Parietal lobe (tissue), 2 donors: Measurements from ENCODE around the gene ITGB5.

DNA sequence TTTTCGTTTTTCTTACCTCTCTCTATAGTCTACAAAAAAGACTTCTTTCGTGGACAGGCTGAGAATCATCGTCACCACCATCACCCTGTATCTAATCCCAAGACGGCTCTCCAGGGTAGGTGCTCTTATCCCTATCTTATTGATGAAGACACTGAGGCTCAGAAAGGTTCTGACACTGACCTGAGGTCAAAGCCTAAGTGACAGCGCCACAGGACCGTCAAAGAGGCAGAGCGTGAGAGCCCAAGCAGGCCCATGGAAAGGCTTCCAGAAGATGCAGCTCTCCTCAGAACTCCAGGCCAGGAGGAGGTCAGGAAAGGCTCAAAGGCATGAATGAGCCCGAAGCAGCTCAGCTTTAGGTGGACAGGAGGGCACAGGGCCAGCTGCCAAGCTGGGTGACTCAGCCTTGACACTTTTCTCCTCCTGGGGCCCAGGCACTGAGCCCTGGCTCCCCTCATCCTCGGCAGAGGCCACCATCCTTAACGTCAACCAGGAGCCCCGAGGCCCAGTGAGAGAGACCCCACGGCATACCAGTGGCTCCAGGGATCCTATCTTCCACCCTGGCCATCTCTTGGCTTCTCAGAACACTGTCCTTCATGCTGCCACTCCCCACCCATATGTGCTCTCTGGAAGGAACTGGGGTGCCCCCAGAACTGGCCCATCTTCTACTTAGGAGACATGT, 62.9 kb downstream of the ADCY5 start:
- RAMPAGE, long total RNA = no peak

- RAMPAGE, long total RNA = no peak
Observed at GRCh38 chr3:123391171-123391657, 57.7 kb downstream of the ADCY5 start.

GRCh38 chr3:123396597-123397379, 52.1 kb downstream of the ADCY5 start:
- RAMPAGE, long total RNA = no peak

DNA sequence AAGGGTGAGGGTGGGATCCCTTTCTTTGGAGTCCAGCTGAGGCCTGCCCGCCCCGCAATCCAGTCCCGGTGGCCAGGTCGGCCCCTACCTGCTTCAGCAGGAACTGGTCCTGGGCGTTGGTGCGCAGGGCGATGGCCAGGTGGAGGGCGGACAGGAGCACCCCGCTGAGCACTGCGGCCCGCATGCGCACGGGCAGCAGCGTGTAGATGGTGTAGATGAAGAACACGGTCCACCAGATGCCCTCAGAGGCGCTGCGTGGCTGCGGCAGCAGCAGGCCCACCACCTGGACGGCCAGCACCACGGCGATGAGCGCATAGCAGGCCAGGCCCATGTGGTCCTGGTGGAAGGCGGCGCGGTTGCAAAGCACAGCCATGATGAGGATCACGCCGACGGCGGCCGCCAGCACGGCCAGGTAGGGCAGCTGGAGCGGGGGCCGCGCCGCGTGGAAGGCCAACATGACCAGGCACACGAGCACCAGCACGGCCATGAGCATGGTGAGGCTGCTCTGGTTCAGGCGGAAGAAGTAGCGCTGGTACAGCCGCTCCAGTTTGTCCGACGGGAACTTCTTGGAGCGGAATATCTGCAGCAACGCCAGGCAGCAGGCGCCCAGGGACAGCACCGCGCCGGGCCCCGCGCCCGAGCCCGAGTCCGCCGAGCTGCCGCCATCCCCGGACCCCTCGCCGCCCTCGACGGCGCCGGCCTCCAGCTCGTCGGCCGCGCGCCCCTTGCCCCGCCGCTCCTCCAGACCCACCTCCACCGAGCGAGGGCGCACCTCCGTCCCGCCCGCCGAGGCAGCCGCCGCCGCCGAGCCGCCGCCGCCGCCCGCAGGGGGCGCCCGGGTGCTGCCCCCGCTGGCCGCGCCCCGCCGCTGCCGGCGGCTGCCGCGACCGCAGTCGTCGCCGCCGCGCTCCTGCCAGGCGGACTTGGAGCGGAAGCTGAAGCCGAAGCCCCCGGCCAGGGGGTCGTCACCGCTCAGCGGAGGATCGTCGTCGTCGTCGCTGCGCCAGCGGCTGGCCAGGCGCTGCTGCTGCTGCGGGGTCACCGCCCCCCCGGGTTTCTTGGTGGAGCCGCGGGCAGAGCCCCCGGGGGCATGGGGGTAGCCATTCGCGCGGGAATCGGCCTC, 1.2 kb downstream of the ADCY5 start:
- RAMPAGE, long total RNA = no peak

GRCh38 chr3:123584222-123584547, 668 bp downstream of the HACD2 start:
- RAMPAGE, long total RNA = no peak

DNA sequence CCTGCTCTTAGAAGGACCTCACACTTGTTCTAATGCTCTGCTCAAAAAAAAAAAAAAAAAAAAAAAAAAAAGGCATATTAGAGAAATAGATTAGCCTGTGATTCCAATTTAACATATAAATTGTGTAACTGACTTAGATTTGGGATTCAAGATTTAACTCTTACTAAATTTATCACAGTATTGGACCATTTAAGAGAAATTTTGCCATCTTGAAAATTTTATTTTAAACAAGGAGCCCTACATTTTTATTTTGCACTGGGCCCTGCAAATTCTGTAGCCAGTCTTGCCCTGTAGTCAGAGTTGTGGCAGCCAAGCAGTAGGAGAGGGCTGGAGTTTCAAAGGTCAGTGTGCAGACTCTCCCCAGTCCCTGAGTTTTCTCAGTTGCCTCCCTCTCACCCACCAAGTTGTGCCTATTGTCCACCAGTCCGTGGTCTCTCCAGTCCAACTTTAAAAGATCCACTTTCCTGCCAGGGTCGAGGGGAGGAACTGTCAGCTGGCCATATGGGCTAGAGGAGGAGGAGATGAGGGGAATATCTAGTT, 19.1 kb upstream of the HACD2 start:
- RAMPAGE, long total RNA = no peak

DNA sequence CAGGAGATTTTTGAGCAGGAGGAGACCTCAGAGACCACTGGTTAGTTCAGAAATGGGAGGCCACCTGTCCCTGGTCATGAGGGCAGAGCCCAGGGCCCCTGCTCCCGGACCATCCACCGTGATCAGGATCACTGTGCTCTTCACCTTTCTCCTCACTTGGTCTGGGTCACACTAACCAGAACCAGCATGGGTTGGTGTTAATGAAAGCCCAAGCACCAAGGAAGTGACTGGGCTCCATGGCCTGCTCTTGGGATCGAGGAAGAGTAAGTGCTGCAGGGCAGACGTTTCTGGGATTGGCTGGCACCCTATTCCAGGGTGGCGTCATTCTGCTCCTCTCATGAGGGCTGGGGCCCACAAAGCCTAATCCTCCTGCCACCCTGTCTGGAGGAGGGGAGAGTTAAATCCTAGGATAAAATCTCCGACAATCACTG, 42.1 kb upstream of the HACD2 start:
- RAMPAGE, long total RNA = no peak

- RAMPAGE, long total RNA = no peak
Observed at GRCh38 chr3:123694201-123695269, 109.7 kb upstream of the HACD2 start.

DNA sequence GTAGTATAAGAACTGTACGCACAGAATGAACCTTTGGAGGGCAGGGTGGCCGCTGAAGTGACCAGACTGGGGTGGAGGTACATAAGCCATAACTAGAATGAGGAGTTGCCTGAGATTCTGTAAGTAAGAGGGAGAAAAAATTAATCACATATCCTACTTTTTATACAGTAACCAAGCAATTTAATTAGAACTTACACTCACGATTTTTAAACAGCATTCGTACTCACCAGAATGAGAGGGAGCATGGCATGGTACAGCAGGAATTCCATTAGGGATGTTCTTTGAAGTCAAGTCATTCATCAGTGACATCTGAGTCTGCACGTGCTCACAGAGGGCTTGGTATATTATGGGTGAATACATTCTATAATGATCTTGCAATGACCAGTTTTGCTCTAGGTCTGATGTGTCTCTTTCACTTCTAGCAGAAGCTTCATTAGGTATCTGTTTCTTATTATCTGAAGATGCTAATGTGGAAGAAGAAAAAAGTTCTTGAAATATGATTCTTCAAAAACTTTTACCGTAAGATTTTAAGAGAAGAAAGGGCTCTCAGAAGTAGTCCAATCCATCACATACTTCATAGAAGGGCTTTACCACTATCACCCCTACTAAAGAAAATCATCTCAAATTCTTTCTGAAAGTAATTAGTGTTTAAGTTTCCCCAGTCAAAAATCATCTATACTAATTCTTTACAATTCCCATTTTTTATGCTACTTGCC, 12.2 kb downstream of the CCDC14 start:
- RAMPAGE, long total RNA = no peak

- RAMPAGE, long total RNA = no peak
Observed at GRCh38 chr3:123953663-123954212, 7.3 kb downstream of the CCDC14 start.

DNA sequence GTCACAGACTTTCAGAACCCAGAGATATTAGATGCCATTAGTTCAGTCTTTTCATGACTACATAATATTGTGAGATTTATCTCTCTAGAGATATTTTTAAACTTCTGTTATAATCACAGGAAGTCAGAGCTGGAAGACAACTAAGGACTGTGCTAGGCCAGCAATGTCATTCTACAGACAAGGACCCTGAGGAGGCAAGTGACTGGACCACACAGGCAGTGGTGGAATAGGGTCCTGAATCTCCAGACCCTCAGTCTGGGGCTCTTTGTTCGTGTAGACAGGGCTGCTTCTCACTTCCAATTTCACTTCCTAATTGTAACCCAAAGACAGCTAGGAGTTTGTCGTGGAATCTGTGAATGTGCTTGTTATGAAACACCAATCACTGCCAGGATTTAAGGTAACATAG, 123.9 kb downstream of the KALRN start:
- RAMPAGE, long total RNA = no peak

DNA sequence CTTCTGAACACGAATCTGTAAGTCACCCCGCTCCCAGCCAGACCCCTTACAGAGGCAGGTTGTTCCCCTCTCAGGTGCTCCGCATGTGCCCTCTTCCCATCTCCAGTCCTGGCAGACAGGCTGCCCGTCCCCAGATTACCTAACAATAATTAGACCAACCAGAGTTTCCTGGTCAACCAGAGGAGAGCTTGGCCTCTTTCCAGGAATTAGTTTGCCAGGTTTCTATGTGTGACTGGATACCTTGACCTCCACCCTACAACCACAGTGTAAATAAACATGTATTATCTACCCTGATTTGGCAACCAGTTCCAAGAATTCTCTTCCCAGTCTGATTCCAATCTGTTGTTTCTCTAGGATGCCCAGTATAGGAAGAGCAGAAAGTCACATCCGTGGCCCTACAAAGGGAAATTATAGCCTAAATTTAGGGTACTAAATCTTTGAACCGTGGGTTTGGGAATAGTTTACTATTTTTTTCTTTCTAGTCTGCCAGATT, 178.0 kb upstream of the UMPS start:
- RAMPAGE, long total RNA = no peak

- RAMPAGE, long total RNA = no peak
Observed at GRCh38 chr3:124800472-124800985, 70.3 kb downstream of the UMPS start.

DNA sequence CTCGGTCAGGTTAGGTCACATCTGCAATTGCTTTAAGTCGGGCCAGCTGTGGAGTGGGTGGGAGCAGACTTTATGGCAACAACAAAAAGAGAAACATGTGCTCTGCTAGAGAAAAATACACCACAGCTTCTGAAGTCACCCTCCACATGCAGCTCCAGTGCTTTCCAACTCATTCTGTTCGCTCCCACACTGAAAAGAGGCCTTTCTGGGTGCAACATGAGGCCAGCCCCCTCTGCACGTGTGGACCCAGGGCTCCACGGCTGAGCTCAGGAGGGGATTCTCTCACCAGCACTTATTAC, 74.9 kb downstream of the ITGB5 start:
- RAMPAGE, long total RNA = no peak

DNA sequence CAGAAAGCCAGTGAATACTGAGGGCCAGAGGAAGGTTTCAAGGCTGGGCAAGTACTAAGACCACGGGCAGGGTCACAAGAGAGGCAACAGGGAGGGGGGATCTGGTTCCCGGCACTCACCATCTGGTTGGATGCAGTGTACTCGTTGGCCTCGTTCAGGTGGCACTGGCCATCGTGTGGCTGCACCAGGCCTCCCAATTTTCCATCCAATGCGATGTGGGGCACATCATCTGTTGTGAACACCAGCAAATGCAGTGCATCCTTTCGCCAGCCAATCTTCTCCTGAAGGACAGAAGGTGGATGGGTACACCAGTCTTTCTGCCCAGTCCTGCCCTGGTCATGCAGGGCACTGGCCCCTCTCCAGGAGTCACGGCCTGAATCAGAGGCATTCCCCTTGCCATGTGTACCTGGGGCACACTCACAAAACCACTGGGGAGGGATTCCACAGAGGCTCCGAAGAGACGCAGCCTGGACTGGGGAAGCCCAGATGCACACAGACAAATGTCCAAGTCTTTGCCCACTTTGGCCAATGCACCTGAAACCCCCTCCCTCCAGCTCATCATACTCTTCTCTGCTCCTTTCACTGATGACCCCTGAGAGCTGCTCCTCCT, 65.9 kb downstream of the ITGB5 start:
- RAMPAGE, long total RNA = no peak

- RAMPAGE, long total RNA = no peak
Observed at GRCh38 chr3:124887086-124888228, at the start of gene ITGB5. ITGB5 (minus strand) TSS chr3:124887365.

DNA sequence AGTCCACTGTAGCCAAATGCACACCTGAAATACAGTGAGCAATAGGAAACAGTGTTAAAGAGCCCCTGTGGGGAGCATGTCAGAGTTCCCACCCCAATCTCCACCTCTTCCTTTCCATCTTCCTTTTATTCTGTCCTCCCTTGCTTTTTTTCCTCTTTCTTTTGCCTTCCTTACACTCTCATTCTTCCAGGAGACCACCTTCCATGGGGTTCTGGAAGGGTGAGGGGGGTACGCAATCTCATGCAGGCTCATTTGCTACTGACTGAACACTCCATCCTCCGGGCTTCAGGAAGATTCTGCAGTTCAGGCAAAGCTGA, 22.5 kb downstream of the MUC13 start:
- RAMPAGE, long total RNA = no peak

DNA sequence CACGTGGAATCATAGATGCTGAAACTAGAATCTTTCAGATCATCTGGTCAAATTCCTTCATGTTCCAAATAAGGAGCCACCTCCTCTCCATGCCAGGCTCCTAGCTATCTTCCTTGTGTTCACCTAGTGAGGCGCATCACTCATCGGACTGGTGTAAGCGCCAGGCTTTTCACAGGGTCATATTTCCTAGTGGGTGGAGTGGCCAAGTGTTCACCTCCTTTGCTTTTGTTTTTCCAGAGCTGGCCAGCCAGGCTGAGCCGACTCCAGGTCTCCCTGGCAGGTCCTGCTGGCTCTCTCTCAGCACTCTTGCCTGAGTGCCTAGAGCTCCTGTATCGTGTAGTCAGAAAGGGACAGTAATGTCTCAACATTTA, 31.0 kb downstream of the HEG1 start:
- RAMPAGE, long total RNA = no peak

GRCh38 chr3:125039228-125039487, 16.6 kb downstream of the HEG1 start:
- RAMPAGE, long total RNA = no peak

DNA sequence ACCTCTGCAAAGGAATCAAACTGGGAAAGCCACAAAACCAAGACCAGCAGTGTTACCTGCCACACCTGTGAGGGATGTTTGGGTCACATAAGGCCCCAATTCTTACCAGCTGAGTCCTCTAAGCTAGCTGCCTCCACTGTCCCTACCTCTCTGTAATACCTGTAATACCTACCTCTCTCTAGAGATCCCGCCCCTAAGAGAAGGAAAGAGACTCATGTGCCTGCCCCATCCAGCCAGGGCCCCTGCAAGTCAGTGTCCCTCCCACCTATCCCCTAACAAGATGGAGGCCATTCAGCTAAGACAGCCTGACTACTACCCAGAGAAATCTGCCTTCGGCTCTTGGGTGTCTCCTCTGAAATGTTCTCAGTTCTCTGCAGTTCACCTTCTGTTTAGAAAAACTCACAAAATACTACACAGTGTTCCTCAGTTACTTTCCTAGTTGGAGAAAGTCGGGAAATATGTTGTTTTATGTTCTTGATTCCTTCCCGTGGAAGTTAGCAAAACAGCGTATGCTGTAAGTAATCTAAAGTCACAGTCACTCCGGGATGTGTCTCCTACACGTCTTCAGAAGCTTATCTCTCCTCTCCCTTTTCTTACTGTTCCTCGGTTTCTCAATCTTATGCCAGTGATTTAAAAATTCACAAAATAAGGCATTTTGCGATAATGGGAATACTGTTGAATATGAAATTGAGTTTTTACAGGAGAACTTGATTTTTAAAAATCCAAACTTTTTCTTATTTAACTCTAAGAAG, 1.9 kb downstream of the HEG1 start:
- RAMPAGE, long total RNA = no peak